Gastroesophageal sphincter (tissue), 4 donors: Measurements from ENCODE around the genes GAS7 and ELAC2.

DNA sequence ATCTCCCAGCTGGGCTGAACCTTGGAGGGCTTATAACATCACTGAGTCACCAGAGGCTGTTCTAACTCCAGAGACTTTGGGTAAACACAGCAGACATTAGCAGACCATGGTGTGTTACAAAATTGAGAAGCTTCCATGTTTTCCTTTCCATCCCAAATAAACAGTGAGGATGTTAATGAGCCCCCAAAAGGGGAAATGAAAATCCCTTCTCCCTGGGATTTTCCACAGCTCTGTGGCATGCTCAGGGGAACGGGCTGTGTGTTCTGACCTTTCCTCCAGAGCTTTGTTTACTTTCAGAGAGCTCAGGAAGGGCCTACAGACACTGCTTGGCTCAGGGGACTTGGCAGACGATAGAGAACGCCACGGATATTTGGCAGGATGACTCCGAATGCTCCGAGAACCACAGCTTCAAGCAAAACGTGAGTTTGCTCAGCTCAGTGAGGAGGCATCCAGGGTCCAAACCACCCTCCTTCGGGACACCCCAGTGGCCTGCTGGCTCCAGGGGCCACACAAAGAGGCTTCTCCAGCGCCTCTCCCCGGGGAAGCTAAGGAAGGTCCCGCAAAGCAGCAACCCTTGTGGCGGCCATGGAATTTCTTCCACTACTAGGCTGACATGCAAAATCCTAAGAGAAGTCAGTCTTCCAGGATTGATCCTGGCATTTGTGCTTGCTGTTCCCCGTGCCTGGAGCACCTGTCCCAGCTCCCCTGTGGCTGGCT is 16.6 kb downstream of the GLP2R start:
- PRO-cap: no peak
- RAMPAGE, long total RNA, 4 experiments: start-site peak on the plus strand in 1 of 4 experiments, centred at position 339 of the sequence, 22 reads per replicate

GRCh38 chr17:9956437-9957193 is 51.5 kb upstream of the RCVRN start:
- PRO-cap: no peak
- RAMPAGE, long total RNA, 4 experiments: no peak in any of the 4 experiments

DNA sequence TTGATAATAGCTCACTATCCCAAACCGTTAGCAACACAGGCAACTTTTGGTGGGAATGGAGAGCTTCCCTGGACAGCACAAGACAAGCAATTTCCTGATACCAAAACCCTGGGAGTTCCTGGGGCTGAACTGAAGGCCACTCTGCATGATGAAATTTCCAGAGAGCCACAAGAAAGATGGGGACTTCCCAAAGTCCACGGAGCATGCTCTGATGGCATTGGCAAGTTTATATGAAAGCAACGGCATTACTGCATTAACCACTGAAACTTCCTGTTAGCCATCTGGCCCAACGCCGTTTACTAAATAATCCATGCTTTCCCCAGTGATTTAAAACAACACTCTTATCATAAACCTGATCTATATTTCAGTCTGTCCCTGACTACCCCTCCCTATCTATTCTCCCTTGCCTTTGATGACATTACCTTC is 108.3 kb upstream of the RCVRN start:
- PRO-cap: no peak
- RAMPAGE, long total RNA, 4 experiments: no peak in any of the 4 experiments

GRCh38 chr17:10050334-10051247 is 145.5 kb upstream of the RCVRN start:
- PRO-cap: unidirectional peak, minus-strand start at chr17:10050703
- RAMPAGE, long total RNA, 4 experiments: no peak in any of the 4 experiments

DNA sequence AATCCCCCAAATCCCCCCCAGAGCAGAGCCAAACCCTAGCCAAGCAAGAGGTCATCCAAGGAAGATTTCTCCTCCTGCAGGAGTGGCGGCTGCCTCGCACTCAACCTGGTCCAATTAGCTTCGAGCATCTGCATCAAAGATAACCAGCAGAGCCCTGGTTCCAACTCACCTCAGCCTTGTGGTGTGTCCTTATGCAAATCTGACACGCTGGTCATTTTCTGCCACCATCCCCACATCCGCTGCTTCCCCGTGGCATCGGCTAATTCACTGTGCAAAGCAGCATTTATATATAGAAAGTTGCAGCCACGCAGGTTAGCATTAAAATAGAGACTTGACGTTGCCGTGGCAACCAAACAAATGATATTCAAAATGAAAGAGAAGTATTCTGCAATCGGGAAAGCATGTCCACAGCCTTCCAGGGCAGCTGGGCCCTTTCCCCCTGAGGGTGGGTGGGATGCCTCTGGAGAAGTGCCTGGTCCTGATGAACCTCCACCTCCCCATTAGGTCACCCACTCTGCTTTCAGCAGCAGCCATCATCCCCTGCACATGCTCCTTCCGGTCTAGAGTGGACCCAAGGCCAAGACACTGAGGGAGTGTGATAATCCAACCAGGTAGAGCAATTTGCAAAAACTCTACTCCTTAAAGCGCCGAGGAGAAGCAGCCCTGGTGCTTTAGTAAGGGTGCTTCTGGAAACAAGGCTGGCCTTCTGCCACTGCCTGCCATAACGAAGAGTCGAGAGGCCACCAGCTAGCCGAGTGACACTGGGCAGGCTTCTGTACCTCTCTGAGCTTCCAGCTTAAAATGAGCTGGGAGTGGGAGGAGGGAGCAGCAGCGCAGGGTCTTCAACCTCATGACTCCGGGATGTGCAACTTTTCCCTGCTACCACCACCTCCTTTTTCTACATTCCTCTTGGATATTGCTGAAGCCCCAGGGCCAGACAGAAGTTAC is 138.6 kb downstream of the GAS7 start:
- PRO-cap: no peak
- RAMPAGE, long total RNA, 4 experiments: start-site peak on the minus strand in 3 of 4 experiments, centred at positions 265 to 323 of the sequence, 83 to 225 reads per replicate

DNA sequence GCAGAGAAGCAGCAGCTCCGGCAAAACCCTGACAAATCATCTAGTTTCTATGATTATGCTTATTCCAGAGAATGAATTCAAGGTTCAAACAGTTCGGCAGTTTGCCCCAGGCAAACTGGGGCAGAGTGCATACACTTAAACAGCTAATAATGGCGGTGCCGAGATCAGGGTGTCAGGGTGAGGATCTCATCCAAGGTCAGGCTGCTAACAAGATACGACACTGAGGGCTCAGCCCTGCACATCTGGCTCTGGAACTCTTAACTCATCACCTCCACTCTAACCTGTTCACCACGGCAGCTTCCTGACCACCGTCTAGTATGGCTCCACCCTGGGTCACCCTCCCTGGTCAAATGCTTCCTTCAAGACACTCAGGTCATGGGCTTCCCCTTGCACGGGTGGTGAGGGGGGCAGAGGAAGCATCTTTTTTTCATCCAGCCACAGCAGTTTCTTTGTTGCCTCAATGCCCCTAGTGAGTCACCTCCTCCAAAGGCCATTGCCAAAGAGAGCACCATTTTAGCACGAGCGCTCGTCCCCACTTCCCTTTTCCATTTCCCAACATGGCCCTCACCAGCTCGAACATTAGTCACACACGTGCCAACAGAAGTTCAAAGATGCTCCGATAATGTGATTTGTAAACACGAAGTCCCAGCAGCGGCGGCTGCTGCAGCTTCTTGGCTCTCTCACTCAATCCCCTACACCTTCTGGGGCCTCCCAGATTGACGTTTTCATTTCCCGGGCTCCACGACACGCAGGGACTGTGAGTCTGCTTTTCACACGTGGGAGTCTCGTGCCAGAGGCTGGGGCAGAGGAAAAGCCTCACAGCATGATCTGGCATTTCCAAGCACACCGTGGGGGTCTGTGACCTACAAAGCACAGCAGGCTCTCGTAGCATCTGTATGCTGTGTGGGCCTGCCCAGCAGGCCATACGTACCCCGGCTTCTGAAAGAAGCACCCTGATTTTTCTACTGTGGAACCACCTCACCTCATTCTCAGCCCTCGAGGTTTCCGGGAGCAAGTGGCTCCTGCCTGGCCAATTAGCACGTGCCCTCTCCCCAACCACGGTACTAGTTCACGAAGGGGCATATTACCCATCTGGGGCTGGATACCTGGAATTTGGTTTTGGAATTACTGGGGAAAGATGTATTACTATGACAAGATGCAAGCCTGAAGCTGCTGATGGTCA is 134.6 kb downstream of the GAS7 start:
- PRO-cap: no peak
- RAMPAGE, long total RNA, 4 experiments: no peak in any of the 4 experiments

DNA sequence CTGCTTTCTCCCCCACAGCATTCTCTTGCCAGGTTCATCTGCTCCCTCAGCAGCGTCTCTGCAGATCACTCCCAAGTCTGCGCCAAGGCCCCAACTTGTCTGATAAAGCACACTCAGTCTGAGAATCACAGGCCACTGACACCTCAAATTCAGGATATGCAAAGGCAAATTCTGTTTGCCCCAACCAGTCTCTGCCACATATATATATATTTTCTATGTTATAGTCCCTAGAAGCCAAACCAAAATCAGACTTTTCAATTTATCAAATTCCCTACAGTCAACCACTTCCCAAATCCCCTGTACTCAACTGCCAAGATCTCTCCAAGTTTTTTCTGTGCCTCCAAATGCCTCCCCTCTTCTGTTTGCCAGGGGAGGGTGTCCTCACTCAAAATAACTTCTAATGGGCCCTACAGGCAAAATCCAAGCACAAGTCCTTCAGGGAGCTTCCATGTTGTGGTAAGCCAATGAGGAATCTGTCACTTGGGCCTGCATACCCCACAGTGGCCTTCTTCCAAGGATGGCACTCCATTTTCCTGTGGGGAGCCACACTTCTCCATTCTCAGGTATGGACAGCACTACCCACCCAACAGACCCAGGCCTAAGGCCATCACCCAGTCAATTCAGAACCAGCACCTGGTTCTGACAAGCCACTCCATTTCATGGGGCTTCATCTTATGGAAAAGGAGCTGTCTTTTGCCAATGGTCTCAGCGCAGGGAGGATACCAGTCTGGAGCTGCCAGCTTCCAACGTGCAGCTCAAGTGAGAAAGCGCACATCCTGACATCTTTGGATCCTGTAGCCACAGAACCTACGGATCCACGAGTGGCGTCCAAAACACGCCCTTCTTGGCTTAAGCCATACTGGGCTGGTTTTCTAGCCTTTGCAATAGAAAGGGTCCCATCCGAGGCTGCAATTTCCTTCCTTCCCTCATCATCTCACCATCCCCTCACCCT is 102.1 kb downstream of the GAS7 start:
- PRO-cap: no peak
- RAMPAGE, long total RNA, 4 experiments: no peak in any of the 4 experiments

- PRO-cap: no peak
- RAMPAGE, long total RNA, 4 experiments: no peak in any of the 4 experiments
Observed at GRCh38 chr17:10106049-10106520, 92.3 kb downstream of the GAS7 start.

GRCh38 chr17:10119129-10120100 is 79.0 kb downstream of the GAS7 start:
- PRO-cap: no peak
- RAMPAGE, long total RNA, 4 experiments: no peak in any of the 4 experiments

DNA sequence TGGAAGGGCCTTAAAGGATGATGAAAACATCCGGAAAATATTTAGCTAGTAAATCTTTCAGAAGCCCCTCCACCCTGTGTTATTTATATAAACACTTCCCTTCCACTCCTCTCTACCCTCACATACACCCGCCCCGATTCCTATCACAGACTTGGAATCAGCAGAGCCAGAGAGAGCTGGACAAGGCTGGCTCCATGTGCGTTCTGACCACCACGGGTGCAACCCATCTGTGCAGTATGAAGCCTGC is 72.7 kb downstream of the GAS7 start:
- PRO-cap: unidirectional peak, plus-strand start at position 143 of the sequence
- RAMPAGE, long total RNA, 4 experiments: no peak in any of the 4 experiments

- PRO-cap: bidirectional peak, plus-strand start at chr17:10198698, minus-strand start at chr17:10198606; unidirectional peak, minus-strand start at chr17:10198870
- RAMPAGE, long total RNA, 4 experiments: no peak in any of the 4 experiments
Observed at GRCh38 chr17:10198315-10199378, at the start of gene GAS7. GAS7 (minus strand) TSS chr17:10198606.

DNA sequence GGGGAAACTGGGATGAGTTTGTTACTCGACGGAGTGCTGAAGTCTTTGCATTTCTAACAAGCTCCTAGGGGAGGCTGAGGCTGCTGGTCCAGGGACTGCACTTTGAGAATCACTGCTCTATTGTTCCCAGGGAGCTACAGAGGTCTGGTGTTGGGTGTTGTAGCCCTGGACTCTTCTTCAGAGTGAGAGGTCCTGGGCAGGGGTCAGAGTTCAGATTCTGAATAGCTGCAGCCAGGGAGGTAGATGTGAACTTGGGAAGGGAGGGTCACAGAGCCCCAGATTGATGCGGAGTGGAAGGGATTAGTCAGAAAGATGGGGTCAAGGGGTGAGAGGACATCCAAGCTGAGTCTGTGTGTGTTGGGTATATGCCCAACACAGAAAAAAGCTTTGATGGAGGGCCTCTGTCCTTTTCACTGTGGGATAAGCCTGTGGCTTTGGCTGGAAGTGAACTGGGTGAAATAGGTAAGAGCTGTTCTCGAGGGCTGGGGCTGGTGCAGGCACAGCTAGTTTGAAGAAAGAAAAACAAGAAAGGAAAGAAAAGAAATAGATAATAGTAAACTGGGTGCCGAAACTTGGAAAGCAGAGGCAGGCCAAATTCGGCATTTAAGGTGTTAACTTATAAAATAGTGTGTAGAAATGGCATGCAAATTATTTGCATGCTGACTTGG is 14.0 kb downstream of the TMEM238L start:
- PRO-cap: no peak
- RAMPAGE, long total RNA, 4 experiments: no peak in any of the 4 experiments

DNA sequence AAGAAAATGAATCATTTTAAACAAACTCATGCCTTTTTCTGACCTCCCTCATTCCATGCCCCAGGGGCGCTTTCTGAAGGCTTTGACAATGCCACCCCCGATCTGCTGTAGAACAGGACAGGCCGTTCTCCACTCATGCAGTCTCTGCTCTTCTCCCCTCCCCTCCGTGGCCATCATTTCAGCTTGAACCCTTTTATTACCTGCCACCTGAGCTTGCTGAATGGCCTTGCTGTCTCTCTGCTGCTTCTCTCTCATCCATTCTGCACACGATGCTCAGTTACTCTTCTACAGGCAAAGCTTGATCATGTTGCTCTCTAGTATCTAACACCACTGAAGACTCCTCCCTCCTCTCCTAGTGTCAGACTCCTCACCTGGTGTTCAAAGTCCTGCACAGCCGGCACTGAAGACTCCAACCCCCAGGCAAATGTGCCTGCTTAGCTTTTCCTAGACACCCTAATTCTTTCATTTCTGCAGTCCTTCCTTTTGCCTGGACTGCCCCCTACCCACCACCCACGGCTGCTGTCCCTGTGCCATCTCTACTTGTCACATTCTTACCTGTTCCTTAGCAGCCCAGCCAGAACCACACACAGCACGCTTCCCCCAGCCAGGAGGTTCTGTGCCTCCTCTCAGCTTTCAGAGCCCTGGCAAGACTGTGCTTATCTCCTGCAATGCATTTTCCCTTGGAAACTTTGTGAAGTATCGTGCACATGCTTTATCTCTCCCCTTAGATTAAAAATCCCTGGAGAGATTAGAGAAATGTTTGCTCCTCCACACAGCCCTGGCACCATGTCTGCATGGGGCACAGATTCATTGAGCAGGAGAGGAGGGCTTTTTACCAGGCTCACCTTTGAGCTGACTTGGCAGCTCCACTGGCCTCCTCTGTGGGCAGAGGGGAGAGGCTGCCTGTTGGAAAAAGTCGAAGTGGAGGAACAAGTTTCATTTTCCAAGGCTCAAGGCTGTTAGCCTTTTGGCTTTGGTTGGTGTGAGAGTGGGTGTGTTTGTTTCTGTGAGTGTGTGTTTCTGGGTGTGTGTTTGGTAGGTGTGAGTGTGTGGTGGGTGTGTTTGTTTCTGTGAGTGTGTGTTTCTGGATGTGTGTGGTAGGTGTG is 5.9 kb downstream of the TMEM238L start:
- PRO-cap: no peak
- RAMPAGE, long total RNA, 4 experiments: no peak in any of the 4 experiments

DNA sequence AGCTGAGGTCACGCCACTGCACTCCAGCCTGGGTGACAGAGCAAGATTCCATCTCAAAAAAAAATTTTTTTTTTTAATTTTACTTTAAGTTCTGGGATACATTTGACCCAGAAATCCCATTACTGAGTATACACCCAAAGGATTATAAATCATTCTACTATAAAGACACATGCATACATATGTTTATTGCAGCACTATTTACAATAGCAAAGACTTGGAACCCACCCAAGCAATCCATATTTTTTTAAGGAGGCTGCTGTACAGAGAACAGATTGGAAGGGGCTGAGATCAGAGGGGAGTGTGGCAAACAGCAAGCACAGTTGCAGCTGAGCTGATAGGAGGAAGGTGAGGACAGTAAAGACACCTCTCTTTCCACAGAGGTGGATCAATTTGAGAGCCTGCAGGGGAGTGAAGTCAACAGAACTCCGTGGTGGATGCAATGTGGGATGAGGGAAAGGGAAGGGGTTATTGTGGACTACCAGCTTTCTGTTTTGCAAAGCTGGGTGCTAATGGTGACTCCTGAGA is 10.2 kb upstream of the TMEM238L start:
- PRO-cap: no peak
- RAMPAGE, long total RNA, 4 experiments: no peak in any of the 4 experiments

- PRO-cap: no peak
- RAMPAGE, long total RNA, 4 experiments: start-site peak on the minus strand in 1 of 4 experiments, at chr17:11975387-11975412 at its widest, 7 reads per replicate
Observed at GRCh38 chr17:11975024-11975549, 22.2 kb downstream of the ZNF18 start.

DNA sequence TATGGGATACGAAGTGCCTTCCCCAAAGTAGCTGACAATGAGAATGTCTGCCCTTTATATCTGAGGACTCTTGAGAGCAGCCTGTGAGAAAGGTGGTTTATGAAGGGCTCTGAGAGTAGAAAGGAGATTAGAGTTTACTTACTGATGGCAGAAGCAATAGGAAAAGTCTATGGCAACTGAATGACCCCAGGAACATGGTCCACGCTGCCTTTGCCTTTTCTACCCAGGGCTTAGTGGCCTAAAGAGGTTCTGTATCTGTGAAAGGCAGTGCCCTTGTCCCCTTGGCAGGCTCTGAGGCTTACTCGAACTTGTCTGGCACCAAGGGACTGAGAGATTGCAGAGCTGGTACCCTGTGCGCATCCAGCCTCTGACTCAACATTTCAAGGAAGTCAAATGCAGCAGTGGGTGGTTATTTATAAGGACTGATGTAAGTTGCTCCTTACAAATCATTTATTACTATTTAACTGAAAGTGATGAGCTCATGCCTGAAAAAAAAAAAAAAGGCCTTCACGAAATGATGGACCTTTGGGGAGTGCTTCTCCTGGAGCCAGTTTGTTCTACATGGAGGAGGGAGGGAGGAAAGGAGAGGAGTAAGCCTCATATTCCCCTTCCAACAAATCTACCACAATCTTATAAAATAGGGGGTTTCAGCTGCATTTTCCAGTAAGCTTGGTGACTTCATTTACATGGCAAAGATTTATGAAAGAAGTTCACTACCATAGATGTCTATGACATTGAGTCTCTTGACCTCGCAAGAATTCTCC is 299.8 kb upstream of the MYOCD start:
- PRO-cap: unidirectional peak, minus-strand start at position 314 of the sequence
- RAMPAGE, long total RNA, 4 experiments: no peak in any of the 4 experiments

DNA sequence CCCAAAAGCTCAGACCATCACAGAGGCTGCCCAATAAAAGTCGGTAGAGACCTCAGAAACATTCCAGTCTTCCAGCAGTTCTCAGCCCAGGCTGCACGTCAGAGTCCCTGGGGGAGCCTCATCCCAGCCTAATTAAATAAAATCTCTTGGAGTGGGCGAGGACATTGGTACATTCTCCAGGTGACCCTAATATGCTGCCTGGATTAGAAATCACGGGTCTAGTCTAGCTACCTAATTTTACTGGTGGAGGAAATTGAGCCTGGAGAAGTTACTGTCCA is 117.1 kb upstream of the MYOCD start:
- PRO-cap: no peak
- RAMPAGE, long total RNA, 4 experiments: no peak in any of the 4 experiments

- PRO-cap: no peak
- RAMPAGE, long total RNA, 4 experiments: no peak in any of the 4 experiments
Observed at GRCh38 chr17:12831178-12831432, 41.8 kb downstream of the ARHGAP44 start.

DNA sequence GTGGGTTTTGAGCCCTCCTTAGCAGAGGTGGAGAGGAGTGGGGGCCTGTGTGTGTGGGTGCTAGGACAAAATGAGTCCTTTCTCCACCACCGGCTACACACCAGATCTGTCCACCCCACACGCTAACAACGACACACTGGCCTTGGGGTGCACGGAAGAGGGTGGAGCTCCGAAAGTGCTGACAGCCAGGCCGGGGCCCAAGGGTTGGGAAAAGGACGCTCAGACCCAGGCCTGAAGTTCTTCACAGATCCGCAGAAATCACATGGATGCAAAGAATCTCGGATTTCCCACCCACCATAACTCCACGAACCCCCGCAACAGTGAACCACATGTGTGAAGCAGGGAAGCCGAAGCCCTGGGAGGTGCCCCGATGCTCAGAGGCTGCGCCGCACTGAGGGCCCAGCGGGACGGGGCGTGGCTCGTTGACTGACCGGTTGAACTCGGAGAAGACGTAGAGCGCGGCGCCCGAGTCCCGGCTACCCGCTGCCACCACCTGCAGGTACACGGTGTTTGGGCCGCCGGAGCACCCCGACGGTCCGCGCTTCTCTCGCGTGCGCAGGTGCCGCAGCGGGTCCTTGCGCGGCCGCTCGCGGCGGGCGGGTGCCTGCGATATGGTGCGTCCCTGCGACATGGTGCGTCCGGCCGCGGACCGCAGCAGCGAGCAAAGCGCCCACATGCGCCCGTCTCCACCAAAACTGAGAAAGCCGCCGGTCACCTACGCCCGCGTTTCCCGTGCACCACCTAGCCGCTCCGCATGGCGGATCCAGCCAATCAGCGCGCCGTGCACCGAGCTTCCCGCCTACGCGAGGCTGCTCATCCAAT is at the start of gene ELAC2:
Gene ELAC2 (minus strand): TSS at position 756 of the 822 bp plus-strand sequence.
- PRO-cap: bidirectional peak, plus-strand start outside the sequence, minus-strand start at position 756 of the sequence
- RAMPAGE, long total RNA, 4 experiments: start-site peak on the minus strand in 3 of 4 experiments, centred at positions 395 to 743 of the sequence, 17 to 98 reads per replicate

DNA sequence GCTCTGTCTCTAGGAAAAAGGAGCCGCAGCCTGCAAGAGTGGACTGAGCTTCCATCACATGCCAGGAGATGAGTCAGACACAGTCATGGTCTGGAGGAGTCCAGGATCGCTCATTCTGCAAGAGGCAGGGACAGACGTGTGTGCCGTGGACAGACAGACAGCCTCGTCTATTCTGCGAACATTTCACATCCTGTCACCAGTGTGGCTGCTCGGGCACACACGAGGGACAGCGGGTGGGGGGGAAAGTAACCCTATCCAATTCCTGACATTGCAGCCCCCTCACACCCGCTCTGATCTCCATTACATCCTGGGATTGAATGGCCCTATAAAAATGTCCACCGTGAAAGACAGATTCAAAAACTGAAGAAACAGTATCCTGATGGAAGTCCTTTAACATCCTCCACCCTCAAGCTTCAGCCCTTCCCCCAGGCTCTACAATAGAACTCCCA is 39.5 kb downstream of the HS3ST3A1 start:
- PRO-cap: unidirectional peak, plus-strand start at position 130 of the sequence
- RAMPAGE, long total RNA, 4 experiments: no peak in any of the 4 experiments